HL-60 (cell line): ENCODE data around the gene UBE2N.

DNA sequence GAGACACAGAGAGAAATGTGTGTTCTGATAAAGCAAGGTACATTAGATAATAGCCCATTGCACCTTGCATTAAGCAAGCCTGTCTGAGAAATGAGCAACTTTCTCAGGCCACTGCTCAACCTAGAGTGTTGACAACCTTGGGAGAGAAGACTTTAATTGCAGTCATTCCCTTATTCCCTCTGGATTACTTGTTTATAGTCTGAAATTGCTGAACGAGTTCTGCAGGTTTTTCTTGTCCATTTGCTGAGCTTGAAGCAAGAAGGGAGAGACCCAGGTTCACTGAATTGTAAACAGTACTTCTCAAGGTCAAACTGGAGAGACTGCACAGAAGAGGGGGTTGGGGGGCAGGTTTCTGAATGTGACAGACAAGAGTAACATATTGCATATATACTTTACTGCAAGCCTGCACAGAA lies 159.4 kb upstream of the PLEKHG7 start:
- RRBS = no CpG with 5 or more reads among the region's 1 CpG

- RRBS = no CpG with 5 or more reads among the region's 4 CpGs
These were observed 156.6 kb upstream of the PLEKHG7 start for GRCh38 chr12:92546128-92546638.

GRCh38 chr12:92547740-92548343 lies 154.9 kb upstream of the PLEKHG7 start:
- RRBS = no CpG with 5 or more reads among the region's 2 CpGs

GRCh38 chr12:92557085-92557520 lies 145.7 kb upstream of the PLEKHG7 start:
- RRBS = no CpG with 5 or more reads among the region's 7 CpGs

DNA sequence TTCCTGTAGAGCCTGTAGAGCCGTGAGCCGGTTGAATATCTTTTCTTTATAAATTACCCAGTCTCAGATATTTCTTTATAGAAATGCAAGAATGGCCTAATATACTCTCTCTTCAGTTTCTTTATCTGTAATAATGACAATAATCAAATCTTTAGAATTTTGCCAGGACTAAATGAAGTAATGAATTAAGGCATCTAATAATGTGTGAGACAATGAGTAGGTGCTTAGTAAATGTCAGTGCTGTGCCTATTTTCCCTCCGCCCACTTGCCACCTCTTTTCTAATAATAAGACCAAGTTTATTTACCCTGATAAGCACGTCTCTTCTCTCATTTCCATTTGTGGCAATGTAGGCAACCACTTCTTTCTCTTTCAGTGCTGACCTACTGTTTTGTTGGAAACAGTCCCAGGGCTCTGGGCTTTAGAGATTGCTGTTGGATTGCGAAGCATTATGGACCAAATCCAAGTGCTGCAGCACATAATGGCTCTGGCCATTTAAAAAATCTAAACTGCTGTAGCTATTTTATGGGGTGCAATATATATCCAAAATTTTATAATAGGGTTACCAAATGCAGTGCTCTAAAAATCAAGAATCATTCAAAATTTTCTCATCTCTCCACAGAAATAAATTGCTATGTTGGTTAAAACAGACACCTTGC lies 141.3 kb upstream of the PLEKHG7 start:
- RRBS = no CpG with 5 or more reads among the region's 5 CpGs

DNA sequence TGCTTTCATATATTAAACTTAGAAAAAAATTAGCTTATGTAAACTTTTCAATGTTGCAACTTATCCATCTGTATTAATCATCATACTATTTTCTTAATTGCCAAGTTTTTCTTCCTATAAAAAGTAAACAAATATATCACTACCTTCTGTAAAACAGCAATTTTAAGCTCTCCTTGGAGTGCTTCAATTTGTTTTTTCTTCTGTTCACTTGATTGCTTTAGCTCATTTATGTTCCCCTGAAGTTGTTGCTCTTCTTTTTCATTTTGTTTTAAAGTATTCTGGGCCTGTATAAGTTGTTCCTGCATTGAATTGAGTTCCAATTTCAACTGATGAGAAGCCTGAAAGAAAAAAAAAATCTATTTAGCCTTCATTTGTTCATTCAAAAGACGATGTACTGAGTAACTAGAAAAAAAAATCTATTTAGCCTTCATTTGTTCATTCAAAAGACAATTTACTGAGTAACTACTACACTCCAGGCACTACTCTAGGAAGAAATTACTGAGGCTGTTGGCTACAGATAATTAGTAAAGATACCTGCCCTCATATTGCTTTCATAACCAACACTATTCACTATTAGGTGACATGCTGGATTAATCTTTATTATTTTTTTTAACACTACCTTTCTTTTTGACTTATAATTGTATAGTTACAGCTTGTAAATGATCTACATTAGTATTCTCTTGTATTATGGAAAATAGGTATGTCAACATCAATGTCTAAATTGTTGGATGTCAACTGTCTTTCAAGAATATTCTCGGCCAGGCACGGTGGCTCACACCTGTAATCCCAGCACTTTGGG lies 96.2 kb downstream of the PLEKHG7 start:
- RRBS = no CpG with 5 or more reads among the region's 3 CpGs

GRCh38 chr12:92817951-92818730 lies 111.0 kb downstream of the EEA1 start:
- RRBS = no CpG with 5 or more reads among the region's 3 CpGs

DNA sequence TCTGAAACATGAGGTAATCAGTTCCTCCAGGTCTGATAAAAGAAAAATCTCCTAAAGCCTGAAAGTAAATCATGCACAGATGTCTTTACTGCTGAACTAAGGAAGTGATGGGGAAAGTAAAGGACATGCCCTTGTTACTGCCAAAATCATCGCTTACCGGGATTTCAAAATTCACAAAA lies 1.6 kb downstream of the EEA1 start:
- RRBS = no CpG with 5 or more reads among the region's 2 CpGs

DNA sequence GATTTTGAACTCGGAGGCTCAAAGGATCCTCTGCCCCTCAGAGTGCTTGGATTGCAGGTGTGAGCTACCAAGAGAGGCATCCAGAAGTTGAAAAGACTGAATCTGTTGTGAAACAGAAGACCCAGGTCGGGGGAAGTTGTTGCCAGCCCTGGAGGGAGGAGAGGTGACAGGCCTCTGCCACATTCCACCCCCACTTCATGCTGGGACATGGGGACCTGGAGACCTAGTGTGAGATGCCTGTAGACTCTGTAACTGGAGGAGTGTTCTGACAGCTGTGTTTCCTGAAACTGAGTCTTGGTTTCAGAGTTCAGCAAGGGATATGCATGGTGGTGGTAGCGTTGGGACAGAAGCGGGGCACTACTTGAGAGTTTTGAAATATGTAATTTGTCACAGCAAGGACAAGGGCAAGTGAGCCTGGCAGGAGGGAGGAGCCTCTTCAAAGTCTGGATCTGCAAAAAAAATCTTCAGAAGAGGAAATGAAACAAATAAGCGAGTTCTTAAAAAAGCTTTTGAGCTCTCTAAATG lies 58.8 kb upstream of the EEA1 start:
- RRBS = no CpG with 5 or more reads among the region's 5 CpGs

- RRBS = no CpG with 5 or more reads among the region's 1 CpG
These were observed 87.9 kb upstream of the EEA1 start for GRCh38 chr12:93016983-93017313.

DNA sequence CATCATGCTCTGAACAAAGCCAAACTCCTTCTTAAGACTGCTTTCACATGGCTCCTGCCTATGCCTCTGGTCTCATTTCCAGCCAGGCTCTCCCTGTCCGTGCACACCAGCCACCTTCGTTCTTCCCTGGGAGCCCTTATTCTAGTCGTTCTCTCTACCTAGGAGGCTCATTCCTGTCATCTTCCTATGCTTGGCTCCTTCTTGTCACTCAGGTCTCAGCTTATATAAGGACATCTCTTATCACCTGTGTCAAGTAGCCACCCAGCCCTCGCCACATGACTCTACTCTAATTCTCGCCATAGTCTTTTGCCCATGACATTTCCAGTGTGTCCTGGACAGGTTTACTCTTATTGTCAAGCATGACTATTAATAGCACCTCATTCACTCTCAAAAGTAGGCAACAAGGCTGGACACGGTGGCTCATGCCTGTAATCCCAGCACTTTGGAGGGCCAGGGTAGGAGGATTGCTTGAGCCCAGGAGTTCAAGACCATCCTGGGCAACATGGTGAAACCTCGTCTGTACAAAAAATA lies 175.8 kb upstream of the NUDT4 start:
- RRBS = no CpG with 5 or more reads among the region's 7 CpGs

DNA sequence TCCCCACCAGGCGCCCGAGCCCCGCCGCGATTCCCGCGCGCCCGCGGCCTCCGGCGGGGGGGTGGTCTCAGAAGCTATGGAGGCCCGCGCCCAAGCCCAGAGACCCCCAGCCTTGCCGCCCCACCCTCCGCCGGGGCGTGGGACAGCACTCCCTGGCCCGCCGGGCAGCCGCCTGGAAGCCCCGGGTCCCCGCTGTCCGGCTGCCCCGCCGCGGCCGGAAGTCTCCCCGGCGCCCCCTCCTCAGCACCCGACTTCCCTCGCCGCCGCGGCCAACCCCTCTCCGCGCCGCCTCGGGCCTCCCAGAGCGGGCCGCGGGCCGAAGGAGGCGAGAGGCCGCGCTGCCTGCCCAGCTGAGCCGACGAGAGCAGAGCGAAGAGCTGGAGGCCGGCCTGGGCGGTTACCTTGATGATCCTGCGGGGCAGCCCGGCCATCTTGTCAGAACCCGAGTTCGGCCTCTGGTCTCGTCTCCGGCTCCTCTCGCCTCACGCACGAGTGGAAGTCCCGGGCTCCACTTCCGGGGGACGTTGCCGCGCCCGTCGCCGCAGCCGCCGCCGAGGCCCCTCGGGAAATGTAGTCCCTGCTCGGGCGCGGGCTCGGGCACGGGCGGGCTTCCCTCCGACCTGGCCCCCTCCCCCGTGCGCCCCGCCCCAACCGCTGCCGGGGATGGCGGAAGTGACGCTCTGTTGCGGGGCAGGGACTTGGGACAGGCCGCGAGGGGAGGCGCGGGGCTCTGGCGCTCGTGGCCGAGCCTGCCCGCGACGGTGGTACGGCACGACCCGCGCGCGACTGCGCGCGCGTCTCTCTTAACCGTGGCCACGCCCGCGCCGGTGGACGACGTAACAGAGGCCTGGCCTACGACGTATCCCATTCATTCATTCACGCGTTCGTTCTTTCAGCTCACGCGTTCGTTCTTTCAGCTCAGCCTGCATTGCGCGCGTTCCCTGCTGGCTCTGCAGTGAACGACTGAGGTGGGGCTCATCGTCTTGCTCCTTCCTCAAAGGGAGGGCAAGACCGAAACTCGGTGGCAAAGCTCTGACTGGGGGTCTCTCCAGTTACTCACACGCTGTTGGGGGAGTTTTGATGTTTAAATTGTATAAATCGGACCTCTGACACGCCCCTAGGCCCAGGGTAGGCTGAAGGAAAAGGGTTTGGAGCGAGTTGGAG lies at the start of gene UBE2N:
TSS of gene UBE2N (minus strand) at position 494 of the 1,164 bp plus-strand sequence.
- RRBS = 5% methylated on average over 23 of the region's 133 CpGs

GRCh38 chr12:93541440-93542252 lies 30.8 kb upstream of the SOCS2 start:
- RRBS = no CpG with 5 or more reads among the region's 5 CpGs

DNA sequence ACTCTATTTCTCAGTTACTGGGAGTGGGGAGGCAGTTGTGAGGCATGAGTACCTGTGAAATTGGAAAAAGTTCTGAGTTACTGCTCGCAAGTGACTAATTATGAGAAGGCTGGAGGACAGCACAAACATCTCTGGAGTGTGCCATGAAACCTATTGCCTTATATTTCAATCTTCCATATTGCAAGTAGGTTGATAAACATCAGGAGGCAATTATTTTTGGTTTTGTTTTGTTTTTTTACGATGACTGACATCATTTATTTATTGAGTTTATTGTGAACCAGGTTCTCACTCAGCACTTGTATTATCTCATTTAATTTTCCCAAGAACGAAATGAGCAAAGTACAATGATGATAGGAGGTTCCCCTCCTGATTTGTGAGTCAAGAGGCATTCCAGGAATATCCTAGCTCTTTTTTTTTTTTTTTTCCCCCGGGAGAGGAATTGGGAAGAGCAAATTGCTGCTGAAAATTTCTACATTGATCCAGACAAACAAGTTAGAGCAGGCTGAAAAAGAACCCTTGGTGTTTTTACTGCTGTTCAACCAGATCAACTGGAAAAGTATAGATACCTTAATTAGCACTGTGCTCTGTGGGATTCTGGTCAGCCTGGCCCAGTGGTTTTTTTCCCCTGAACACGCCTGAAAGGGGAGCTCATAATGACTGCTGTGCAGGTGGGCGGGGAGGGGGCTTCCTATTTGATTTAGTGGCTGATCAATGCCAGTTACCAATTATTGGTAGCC lies 4.8 kb downstream of the SOCS2 start:
- RRBS = no CpG with 5 or more reads among the region's 6 CpGs

GRCh38 chr12:93701943-93702800 lies 25.0 kb downstream of the CRADD start:
- RRBS = no CpG with 5 or more reads among the region's 6 CpGs

DNA sequence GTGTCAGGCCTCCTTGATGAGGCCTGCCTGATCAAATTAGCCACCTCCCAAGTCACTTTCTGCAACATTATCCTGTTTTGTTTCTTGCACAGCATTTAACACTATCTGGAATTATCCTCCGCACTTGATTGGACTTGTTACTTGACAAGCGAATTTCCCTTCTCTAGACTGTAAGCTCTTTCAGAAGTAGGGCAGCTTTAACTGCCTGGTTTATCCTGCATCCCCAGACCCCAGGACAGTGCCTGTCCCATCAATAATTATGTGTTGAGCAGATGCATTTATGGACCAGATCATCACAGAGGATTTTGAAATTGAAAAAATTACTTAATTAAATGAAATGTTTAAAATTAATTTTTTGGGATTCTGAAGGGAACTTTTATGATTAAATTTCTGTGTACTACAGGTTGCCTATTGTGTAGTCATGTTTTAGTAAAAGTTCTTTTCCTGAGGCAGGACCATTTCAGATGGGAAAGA lies 27.8 kb downstream of the CRADD start:
- RRBS = no CpG with 5 or more reads among the region's 2 CpGs

GRCh38 chr12:93776581-93777050 lies 99.4 kb downstream of the CRADD start:
- RRBS = no CpG with 5 or more reads among the region's 2 CpGs

- RRBS = no CpG with 5 or more reads among the region's 10 CpGs
These were observed 100.2 kb downstream of the CRADD start for GRCh38 chr12:93777189-93777878.

- RRBS = no CpG with 5 or more reads among the region's 2 CpGs
These were observed 204.6 kb upstream of the PLXNC1 start for GRCh38 chr12:93943719-93944181.

DNA sequence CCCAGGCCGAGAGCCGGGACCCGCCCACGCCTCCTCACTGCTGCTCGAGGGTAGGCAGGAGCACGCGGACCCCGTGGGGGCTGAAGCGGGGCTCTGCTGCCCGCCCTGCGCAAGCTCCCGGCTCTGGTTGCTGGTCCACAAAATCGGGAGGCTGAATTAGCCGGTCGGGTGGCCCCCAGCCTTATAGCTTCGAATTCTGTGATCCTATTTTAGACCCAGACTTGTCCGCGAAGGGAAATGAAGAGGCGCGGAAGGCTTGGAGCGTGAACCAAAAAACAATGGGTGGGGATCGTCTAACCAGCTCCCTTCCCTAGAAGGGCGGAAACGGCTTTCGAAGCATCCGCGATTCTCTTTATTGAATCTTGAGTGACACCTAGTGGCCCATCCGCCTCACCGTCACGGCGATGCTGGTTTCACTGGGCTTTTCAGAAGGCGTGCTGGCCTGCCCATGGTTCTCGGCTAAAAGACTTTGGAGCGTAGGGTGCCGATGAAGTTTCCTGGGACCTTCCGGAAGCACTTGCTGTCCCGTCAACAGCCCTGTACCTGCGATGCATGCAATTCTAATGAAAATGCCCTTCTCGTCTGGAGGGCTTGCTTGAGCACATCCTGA lies 46.2 kb upstream of the PLXNC1 start:
- RRBS = 7% methylated on average over 10 of the region's 39 CpGs